ENCODE measurements around the genes SPDYE17 and CCDC146.

- RRBS, result no CpG with 5 or more reads among the region's 6 CpGs
CAGE:
- cytosol, long polyA plus RNA, result no peak
- long polyA plus RNA, result no peak
- nucleus, long polyA plus RNA, result no peak
Measured at GRCh38 chr7:75691627-75692387, 46.9 kb downstream of the HIP1 start.

DNA sequence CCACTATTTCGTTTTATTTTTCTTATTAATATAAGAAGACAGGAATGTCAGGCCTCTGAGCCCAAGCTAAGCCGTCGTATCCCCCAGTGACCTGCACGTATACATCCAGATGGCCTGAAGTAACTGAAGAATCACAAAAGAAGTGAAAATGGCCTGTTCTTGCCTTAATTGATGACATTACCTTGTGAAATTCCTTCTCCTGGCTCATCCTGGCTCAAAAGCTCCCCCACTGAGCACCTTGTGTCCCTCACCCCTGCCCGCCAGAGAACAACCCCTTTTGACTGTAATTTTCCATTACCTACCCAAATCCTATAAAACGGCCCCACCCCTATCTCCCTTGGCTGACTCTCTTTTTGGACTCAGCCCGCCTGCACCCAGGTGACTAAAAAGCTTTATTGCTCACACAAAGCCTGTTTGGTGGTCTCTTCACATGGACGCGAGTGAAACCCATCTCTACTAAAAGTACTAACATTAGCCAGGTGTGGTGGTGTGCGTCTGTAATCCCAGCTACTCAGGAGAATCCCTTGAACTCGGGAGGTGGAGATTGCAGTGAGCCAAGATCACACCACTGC, 16.2 kb upstream of the CCL26 start:
- RRBS, result no CpG with 5 or more reads among the region's 11 CpGs
CAGE:
- cytosol, long polyA plus RNA, result no peak
- long polyA plus RNA, result no peak
- nucleus, long polyA plus RNA, result no peak

DNA sequence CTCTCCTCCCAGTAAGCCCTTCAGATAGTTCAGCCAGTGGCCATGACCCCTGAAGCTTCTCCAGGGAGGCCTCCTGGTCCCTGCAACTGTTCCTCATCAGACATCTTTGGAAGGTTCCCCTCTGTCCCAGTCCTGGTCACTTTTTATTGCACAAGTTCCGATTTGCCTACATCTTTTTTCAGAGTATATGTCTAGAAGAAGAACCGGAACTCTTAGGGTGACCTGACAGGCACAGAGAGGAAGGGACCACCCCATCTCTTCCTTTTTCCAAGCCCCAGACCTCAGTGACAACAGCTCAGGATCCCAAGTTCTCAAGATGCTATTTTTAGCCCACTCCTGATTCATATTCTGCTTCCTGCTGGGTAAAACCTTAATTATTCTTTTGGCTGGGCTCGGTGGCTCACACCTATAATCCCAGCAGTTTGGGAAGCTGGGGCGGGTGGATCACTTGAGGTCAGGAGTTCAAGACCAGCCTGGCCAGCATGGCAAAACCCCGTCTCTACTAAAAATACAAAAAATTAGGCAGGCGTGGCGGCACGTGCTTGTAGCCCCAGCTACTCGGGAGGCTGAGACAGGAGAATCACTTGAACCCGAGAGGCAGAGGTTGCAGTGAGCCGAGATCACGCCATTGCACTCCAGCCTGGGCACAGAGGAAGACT, 6.4 kb upstream of the RHBDD2 start:
- RRBS, result no CpG with 5 or more reads among the region's 12 CpGs
CAGE:
- cytosol, long polyA plus RNA, result no peak
- long polyA plus RNA, result no peak
- nucleus, long polyA plus RNA, result no peak

- RRBS, result no CpG with 5 or more reads among the region's 17 CpGs
CAGE:
- cytosol, long polyA plus RNA, result no peak
- long polyA plus RNA, result no peak
- nucleus, long polyA plus RNA, result no peak
Measured at GRCh38 chr7:75905794-75906627, 8.9 kb upstream of the POR start.

- RRBS, result no CpG with 5 or more reads among the region's 11 CpGs
CAGE:
- cytosol, long polyA plus RNA, result no peak
- long polyA plus RNA, result no peak
- nucleus, long polyA plus RNA, result no peak
Measured at GRCh38 chr7:75907069-75907861, 7.7 kb upstream of the POR start.

DNA sequence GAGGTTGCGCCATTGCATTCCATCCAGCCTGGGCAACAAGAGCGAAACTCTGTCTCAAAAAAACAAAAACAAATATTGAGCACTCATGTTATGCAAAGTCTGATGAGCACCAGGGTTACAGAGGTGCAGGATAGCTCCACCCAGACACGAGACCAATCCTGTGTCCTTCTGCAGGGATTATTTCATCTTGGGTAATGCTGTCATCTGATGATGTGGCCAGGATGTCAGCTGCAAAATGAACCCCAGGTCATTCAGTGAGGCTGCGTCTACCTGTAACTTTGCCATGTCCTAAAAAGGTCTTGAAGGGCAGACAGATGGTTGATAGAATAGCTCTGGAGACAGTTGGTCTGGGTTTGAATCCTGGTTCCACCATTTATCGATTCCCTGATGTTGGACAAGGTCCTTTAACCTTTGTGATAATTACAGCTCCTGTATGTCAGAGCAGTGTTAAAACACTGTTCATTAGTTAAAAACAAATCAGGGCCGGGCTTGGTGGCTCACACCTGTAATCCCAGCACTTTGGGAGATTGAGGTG, 11.9 kb downstream of the POR start:
- RRBS, result no CpG with 5 or more reads among the region's 6 CpGs
CAGE:
- cytosol, long polyA plus RNA, result no peak
- long polyA plus RNA, result no peak
- nucleus, long polyA plus RNA, result no peak

GRCh38 chr7:75943997-75944315, 29.0 kb downstream of the POR start:
- RRBS, result no CpG with 5 or more reads among the region's 3 CpGs
CAGE:
- cytosol, long polyA plus RNA, result no peak
- long polyA plus RNA, result no peak
- nucleus, long polyA plus RNA, result no peak

DNA sequence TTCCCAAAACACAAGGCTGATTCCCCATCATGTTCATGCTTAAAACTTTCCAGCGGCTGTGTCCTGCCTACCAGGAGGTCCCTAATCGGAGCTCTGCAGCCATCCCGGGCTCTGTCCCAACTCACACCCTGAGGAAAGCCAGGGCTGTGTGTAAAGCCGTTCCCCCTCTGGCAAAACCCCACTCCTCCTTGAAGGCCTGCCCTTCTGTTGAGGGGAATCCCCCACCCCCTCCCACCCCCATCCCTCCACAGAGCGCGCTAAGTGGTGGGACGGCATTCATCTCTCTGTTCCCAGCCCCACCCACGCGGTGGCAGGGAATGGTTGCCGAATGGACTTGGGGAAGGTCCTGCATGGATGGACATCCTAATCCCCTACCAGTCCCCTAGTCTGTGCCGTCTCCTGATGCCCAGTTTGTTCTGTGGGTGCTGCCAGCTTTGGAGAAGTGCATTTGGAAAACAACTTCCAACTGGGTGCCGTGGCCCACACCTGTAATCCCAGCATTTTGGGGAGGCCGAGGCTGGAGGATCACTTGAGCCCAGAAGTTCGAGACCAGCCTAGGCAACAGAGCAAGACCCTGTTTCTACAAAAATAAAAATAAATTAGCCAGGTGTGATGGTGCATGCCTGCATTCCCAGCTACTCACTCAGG, 785 bp upstream of the TMEM120A start:
- RRBS, result 13% methylated on average over 2 of the region's 14 CpGs
CAGE:
- cytosol, long polyA plus RNA, result no peak
- long polyA plus RNA, result no peak
- nucleus, long polyA plus RNA, result no peak

- RRBS, result 84% methylated on average over 2 of the region's 20 CpGs
CAGE:
- cytosol, long polyA plus RNA, result no peak
- long polyA plus RNA, result no peak
- nucleus, long polyA plus RNA, result no peak
Measured at GRCh38 chr7:76071259-76071819, 23.4 kb downstream of the MDH2 start.

- RRBS, result no CpG with 5 or more reads among the region's 6 CpGs
CAGE:
- cytosol, long polyA plus RNA, result no peak
- long polyA plus RNA, result no peak
- nucleus, long polyA plus RNA, result no peak
Measured at GRCh38 chr7:76292458-76292696, 10.1 kb upstream of the HSPB1 start.

- RRBS, result no CpG with 5 or more reads among the region's 22 CpGs
CAGE:
- cytosol, long polyA plus RNA, result no peak
- long polyA plus RNA, result no peak
- nucleus, long polyA plus RNA, result no peak
Measured at GRCh38 chr7:76480113-76481013, 18.9 kb downstream of the DTX2 start.

- RRBS, result no CpG with 5 or more reads among the region's 9 CpGs
CAGE:
- cytosol, long polyA plus RNA, result no peak
- long polyA plus RNA, result no peak
- nucleus, long polyA plus RNA, result no peak
Measured at GRCh38 chr7:76605767-76606518, 21.1 kb downstream of the POMZP3 start.

- RRBS, result no CpG with 5 or more reads among the region's 23 CpGs
CAGE:
- cytosol, long polyA plus RNA, result no peak
- long polyA plus RNA, result no peak
- nucleus, long polyA plus RNA, result no peak
Measured at GRCh38 chr7:76625483-76626466, 1.3 kb downstream of the POMZP3 start.

- RRBS, result no CpG with 5 or more reads among the region's 3 CpGs
CAGE:
- cytosol, long polyA plus RNA, result no peak
- long polyA plus RNA, result no peak
- nucleus, long polyA plus RNA, result no peak
Measured at GRCh38 chr7:76829238-76829743, 202.2 kb upstream of the POMZP3 start.

DNA sequence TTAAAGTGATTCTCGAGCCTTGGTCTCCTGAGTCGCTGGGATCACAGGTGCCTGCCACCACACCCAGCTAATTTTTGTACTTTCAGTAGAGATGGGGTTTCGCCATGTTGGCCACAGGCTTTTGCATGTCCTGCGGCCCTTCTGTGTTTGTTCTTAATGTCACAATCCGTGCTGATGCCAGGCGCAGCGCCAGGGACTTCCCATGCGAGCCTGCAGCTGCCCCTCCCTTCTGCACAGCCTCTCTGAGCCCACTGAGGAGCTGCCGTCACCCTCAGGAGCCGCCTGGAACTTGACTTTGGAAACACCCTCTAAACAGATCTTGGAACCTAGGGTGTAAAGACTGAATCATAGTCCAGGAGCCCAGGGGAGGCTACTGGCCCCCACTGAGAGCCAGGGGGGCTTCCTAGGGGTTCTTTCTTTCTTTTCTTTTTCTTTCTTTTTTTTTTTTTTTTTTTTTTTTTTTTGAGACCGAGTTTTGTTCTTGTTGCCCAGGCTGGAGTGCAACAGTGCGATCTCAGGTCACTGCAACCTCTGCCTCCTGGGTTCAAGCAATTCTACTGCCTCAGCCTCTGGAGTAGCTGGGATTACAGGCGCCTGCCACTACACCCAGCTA, 24.1 kb downstream of the SPDYE17 start:
- RRBS, result no CpG with 5 or more reads among the region's 13 CpGs
CAGE:
- cytosol, long polyA plus RNA, result no peak
- long polyA plus RNA, result no peak
- nucleus, long polyA plus RNA, result no peak

GRCh38 chr7:77032164-77032601, at the start of gene SPDYE17:
Gene SPDYE17 (minus strand): TSS chr7:77032361.
- RRBS, result no CpG with 5 or more reads among the region's 8 CpGs
CAGE:
- cytosol, long polyA plus RNA, result no peak
- long polyA plus RNA, result no peak
- nucleus, long polyA plus RNA, result no peak

- RRBS, result no CpG with 5 or more reads among the region's 66 CpGs
CAGE:
- cytosol, long polyA plus RNA, result no peak
- long polyA plus RNA, result no peak
- nucleus, long polyA plus RNA, result no peak
Measured at GRCh38 chr7:77121766-77123037, at the start of gene CCDC146. Gene CCDC146 (plus strand): TSS chr7:77122615.

- RRBS, result no CpG with 5 or more reads among the region's 4 CpGs
CAGE:
- cytosol, long polyA plus RNA, result no peak
- long polyA plus RNA, result no peak
- nucleus, long polyA plus RNA, result no peak
Measured at GRCh38 chr7:77135021-77135637, 12.7 kb downstream of the CCDC146 start.

DNA sequence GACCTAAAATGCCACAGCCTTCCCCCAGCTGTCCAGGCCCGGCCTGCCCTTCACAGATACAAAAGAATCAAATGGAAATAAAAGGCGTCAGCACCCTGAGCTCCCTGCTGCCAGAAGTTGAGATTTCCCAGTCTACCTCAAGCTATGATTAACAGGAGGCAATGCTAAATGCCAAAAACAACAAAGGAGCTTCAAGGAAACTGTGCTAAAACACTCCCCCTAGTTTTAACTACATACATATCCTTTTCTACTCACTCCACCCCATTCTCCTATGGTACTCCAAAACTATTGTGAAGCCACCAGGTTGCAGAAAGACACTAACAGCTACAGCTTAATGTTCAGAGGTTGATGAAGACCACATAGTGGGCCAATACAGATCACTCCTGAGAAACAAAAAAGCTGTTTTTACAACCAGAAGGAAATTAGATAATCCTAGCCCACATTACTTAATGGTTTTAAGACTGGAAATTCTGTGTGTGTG, 67.6 kb downstream of the GSAP start:
- RRBS, result no CpG with 5 or more reads among the region's 2 CpGs
CAGE:
- cytosol, long polyA plus RNA, result no peak
- long polyA plus RNA, result no peak
- nucleus, long polyA plus RNA, result no peak

GRCh38 chr7:77482046-77482256, 55.1 kb upstream of the PTPN12 start:
- RRBS, result no CpG with 5 or more reads among the region's 2 CpGs
CAGE:
- cytosol, long polyA plus RNA, result no peak
- long polyA plus RNA, result no peak
- nucleus, long polyA plus RNA, result no peak

Measured in IMR-90 (cell line).